Uterus (tissue), 7 donors: Measurements from ENCODE around the genes LRRIQ1 and ATP2B1.

GRCh38 chr12:78023788-78023987 is 193.0 kb downstream of the NAV3 start:
- PRO-cap, 4 experiments, result peak in 1 of 4 experiments; most common plus-strand start chr12:78023906 (in 1)
- RAMPAGE, long total RNA, 2 experiments, result no peak in any of the 2 experiments
- RRBS, result no CpG with 5 or more reads among the region's 1 CpG

- PRO-cap, 4 experiments, result no peak in any of the 4 experiments
- RAMPAGE, long total RNA, 2 experiments, result no peak in any of the 2 experiments
- RRBS, result no CpG with 5 or more reads among the region's 1 CpG
Observed at GRCh38 chr12:78293196-78293824, 462.6 kb downstream of the NAV3 start.

GRCh38 chr12:79685025-79685464 is 5.7 kb downstream of the PAWR start:
- PRO-cap, 4 experiments, result no peak in any of the 4 experiments
- RAMPAGE, long total RNA, 2 experiments, result no peak in any of the 2 experiments
- RRBS, result no CpG with 5 or more reads among the region's 1 CpG

DNA sequence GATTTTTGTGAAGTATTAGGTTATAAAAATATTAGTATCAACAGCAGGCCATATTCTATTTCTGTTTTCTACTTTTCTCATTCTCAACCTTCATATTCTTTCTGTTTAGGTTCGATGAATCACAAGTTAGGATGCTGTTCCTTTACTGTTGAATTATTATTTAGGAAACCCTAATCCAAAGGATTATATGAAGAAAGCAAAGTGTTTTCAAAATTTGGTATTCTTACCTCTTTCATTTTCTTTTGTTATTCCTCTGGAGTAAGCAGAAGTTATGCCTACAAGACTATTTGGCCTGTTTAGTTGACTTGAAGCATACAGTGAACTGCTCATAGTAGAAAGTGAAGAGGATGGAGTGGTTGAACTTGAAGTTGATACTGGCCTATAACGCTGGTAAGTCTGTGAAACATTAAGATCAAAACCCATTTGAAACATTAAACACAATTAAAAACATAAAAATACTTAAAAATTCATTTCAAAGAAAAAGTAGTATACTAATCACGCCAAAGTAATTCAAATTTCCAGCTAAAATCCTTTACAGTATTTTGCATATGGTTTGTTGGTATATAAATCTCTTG is 105.9 kb upstream of the PAWR start:
- PRO-cap, 4 experiments, result no peak in any of the 4 experiments
- RAMPAGE, long total RNA, 2 experiments, result no peak in any of the 2 experiments
- RRBS, result no CpG with 5 or more reads among the region's 3 CpGs

- PRO-cap, 4 experiments, result no peak in any of the 4 experiments
- RAMPAGE, long total RNA, 2 experiments, result no peak in any of the 2 experiments
- RRBS, result no CpG with 5 or more reads among the region's 6 CpGs
Observed at GRCh38 chr12:80634932-80635443, 72.4 kb upstream of the MYF6 start.

DNA sequence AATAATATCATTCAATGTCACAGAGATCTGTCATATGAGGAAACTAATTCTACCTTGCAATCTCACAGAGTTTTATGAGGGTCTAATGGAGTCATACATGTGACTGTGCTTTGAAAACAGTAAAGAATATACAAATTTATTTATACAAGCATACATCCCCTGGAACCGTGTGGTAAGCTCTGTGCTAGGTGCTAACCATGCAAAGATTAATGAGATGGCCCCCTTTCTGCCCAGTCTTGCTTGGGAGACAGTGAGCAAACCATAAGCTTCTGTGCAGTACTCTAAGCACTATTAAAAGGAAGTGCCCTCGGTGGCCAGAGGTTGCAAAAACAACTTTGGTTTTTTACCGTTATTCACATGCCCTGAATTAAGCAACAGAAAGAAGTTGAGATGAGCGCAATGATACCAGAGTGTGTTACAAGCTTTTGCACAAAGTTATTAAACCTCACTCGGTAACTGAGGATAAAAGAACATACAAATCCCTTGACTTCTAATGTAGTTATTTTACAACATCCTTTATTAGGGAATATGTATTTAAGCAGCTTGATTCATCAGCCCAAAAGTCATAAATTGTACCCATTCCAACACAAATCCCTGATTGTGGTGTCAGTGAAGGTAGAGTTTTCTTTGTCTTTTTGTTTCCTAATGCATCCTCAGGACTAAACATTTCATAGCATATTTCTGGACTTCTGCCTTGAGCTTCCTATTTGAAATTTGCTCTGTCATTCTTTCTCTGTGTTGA is 1.9 kb upstream of the LIN7A start:
- PRO-cap, 4 experiments, result no peak in any of the 4 experiments
- RAMPAGE, long total RNA, 2 experiments, result no peak in any of the 2 experiments
- RRBS, result no CpG with 5 or more reads among the region's 5 CpGs

GRCh38 chr12:81080374-81080966 is 2.6 kb downstream of the ACSS3 start:
- PRO-cap, 4 experiments, result peak in 3 of 4 experiments; most common plus-strand start chr12:81080736 (in 1); most common minus-strand start chr12:81080556 (in 2)
- RAMPAGE, long total RNA, 2 experiments, result no peak in any of the 2 experiments
- RRBS, result no CpG with 5 or more reads among the region's 4 CpGs

- PRO-cap, 4 experiments, result no peak in any of the 4 experiments
- RAMPAGE, long total RNA, 2 experiments, result start-site peak on the plus strand in 1 of 2 experiments, at chr12:81255903-81255987 at its widest, 21 reads per replicate
- RRBS, result no CpG with 5 or more reads among the region's 9 CpGs
Observed at GRCh38 chr12:81255434-81256200, 177.7 kb downstream of the ACSS3 start.

DNA sequence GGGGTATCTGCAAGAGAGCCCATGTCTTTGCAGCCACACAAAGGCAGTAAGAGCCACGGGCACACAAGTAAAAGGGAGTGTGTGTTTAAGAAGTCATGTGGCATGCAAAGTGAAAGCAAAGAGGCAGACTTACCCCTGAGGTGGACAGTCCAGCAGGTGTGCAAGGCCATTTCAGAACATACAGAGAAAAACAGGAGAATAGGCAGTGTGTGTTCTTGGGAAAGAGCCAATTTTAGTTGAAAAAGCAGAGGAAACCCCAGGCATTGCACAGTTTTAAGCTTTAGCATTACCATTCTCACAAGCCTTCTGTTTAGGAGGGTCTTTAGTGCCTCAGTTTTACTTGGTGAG is 26.8 kb upstream of the TMTC2 start:
- PRO-cap, 4 experiments, result no peak in any of the 4 experiments
- RAMPAGE, long total RNA, 2 experiments, result no peak in any of the 2 experiments
- RRBS, result no CpG with 5 or more reads among the region's 1 CpG

- PRO-cap, 4 experiments, result no peak in any of the 4 experiments
- RAMPAGE, long total RNA, 2 experiments, result no peak in any of the 2 experiments
- RRBS, result no CpG with 5 or more reads among the region's 4 CpGs
Observed at GRCh38 chr12:82813908-82814641, 127.4 kb downstream of the TMTC2 start.

GRCh38 chr12:84893770-84894113 is 18.9 kb downstream of the SLC6A15 start:
- PRO-cap, 4 experiments, result peak in 2 of 4 experiments; most common plus-strand start chr12:84894008 (in 2)
- RAMPAGE, long total RNA, 2 experiments, result no peak in any of the 2 experiments
- RRBS, result no CpG with 5 or more reads among the region's 3 CpGs

GRCh38 chr12:84912953-84913115 is 235 bp upstream of the SLC6A15 start:
- PRO-cap, 4 experiments, result no peak in any of the 4 experiments
- RAMPAGE, long total RNA, 2 experiments, result no peak in any of the 2 experiments
- RRBS, result no CpG with 5 or more reads among the region's 11 CpGs

DNA sequence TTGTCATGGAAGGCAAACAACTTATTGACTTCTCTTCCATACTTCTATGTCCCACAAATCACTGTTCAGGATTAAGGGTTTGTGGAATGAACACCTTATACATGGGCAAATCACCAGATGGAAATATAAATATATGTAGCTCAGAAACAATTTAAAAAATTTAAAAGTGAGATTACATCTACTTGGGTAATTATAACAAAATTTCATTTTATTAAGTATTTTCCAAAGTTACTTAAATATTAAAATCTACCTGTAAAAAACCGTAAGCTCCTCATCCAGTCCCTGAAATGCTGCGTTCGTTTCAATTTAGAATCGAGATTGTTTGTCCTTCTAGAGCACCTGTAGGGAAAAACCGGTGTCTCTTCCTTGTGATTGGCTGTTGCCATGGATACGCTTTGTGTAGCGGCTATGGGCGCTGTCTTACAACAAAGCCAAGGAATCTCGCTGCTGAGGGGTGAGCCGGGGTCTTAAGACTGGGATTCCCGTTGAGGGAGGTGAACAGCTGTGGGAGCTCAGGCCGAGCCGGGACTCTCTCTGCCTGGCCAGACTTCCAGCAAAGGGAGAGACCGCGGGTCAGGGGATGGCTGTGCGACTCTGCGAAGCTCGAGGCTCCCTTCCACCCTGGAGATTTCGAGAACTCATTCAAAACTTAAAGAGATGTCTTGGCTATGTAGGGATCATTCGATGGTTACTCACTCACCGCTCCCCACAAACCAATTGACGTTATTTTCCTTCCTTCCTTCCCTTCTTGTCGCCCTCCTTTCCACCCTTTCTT is at the start of gene LRRIQ1:
TSS of gene LRRIQ1 (plus strand) at position 398 of the 775 bp plus-strand sequence.
- PRO-cap, 4 experiments, result no peak in any of the 4 experiments
- RAMPAGE, long total RNA, 2 experiments, result start-site peak on the plus strand in 1 of 2 experiments, centred at position 402 of the sequence, 10 reads per replicate
- RRBS, result under 1% methylated on average over 6 of the region's 23 CpGs

- PRO-cap, 4 experiments, result no peak in any of the 4 experiments
- RAMPAGE, long total RNA, 2 experiments, result no peak in any of the 2 experiments
- RRBS, result no CpG with 5 or more reads among the region's 2 CpGs
Observed at GRCh38 chr12:85055501-85055980, 19.4 kb downstream of the LRRIQ1 start.

DNA sequence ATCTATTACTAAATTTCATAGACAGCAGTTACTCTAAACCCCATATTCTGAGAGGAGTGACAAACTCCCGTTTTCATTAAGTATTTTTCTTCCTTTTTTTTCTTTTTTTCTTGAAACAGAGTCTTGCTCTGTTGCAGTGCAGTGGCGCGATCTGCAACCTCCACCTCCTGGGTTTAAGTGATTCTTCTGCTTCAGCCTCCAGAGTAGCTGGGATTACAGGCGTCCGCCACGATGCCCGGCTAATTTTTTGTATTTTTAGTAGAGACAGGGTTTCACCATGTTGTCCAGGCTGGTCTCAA is 136.9 kb downstream of the MGAT4C start:
- PRO-cap, 4 experiments, result no peak in any of the 4 experiments
- RAMPAGE, long total RNA, 2 experiments, result no peak in any of the 2 experiments
- RRBS, result no CpG with 5 or more reads among the region's 7 CpGs

DNA sequence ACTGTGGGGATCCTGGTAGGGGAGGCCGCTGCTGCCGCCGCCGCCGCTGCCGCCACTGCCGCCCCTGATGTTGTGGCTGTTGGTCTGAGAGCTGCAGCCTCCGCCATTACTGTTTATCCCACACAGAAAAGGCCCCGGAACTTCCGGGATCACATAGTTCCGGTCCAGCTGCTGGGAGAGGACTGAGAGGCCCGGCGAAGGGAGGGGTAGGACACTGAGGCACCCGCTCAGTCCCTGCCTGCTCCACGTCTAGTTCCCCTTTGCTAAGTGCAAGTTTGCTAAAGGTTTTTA is 244.8 kb downstream of the C12orf50 start:
- PRO-cap, 4 experiments, result no peak in any of the 4 experiments
- RAMPAGE, long total RNA, 2 experiments, result no peak in any of the 2 experiments
- RRBS, result no CpG with 5 or more reads among the region's 15 CpGs

DNA sequence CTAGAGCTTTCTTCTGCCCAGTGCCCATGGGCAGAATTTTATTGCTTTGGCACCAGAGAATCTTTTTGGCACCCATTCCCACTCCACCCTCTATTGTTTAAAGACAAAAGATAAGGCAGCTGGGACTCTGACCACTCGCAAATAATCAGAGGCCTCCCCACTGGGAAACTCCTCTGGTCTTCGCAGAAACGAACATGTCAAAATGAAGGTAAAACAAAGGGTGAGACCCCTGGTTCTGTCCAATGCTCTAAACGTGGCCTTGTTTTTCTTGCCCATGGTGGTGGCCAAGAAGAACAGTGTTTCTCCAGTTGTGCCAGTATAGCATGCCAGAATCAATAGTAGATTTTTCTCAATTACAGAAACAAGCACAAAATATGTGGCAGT is 50.7 kb downstream of the KITLG start:
- PRO-cap, 4 experiments, result no peak in any of the 4 experiments
- RAMPAGE, long total RNA, 2 experiments, result no peak in any of the 2 experiments
- RRBS, result no CpG with 5 or more reads among the region's 4 CpGs

- PRO-cap, 4 experiments, result no peak in any of the 4 experiments
- RAMPAGE, long total RNA, 2 experiments, result no peak in any of the 2 experiments
- RRBS, result no CpG with 5 or more reads among the region's 4 CpGs
Observed at GRCh38 chr12:89192447-89192957, 159.8 kb downstream of the DUSP6 start.

- PRO-cap, 4 experiments, result no peak in any of the 4 experiments
- RAMPAGE, long total RNA, 2 experiments, result no peak in any of the 2 experiments
- RRBS, result no CpG with 5 or more reads among the region's 4 CpGs
Observed at GRCh38 chr12:89344830-89345430, 7.4 kb downstream of the DUSP6 start.

GRCh38 chr12:89708560-89709246 is at the start of gene ATP2B1:
TSS of gene ATP2B1 (minus strand) at chr12:89708838.
- PRO-cap, 4 experiments, result peak in 4 of 4 experiments; most common plus-strand start chr12:89708965 (in 2); most common minus-strand start chr12:89708836 (in 4)
- RAMPAGE, long total RNA, 2 experiments, result start-site peak on the minus strand in 1 of 2 experiments, at chr12:89708822-89708880 at its widest, 154 reads per replicate
- RRBS, result 2% methylated on average over 61 of the region's 91 CpGs